Mucosa of descending colon (tissue), 1 donor: ENCODE measurements around a stretch of chr2.

GRCh38 chr2:43996101-43996738, 431 bp upstream of the LRPPRC start:
- PRO-cap = bidirectional peak, plus-strand start at chr2:43996335, minus-strand start at chr2:43995989

DNA sequence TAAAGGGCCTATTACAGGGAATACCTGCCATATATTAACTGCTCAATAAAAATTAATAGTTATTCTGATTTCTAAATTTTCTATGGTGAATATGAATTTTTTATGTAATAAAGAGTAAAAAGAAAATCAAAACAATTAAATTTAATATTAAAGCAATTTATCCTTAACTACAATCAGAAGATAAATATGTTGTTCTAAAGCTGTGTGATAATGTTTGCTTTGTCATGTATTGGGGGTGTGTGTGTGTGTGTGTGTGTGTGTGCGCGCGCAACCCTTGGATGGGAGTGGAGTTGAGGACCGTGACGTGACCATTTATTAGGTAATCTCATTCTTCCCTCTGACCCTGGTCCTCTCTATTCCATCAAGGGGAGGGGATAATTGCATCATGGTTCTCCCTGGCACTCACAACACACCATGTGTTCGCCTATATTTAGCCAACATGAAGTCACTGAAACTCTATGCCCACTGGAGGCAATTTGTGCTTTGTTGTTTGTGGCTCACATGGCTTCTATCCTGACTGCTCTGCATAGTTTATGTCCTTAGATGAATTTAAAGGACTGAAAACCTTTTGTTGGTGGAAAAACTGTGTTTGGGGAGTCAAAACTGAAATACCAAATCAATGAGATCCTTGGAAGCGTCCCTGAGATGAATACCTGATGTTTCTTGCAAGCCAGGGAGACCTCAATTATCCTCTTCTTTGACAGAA, 79.7 kb upstream of the LRPPRC start:
- PRO-cap = no peak

DNA sequence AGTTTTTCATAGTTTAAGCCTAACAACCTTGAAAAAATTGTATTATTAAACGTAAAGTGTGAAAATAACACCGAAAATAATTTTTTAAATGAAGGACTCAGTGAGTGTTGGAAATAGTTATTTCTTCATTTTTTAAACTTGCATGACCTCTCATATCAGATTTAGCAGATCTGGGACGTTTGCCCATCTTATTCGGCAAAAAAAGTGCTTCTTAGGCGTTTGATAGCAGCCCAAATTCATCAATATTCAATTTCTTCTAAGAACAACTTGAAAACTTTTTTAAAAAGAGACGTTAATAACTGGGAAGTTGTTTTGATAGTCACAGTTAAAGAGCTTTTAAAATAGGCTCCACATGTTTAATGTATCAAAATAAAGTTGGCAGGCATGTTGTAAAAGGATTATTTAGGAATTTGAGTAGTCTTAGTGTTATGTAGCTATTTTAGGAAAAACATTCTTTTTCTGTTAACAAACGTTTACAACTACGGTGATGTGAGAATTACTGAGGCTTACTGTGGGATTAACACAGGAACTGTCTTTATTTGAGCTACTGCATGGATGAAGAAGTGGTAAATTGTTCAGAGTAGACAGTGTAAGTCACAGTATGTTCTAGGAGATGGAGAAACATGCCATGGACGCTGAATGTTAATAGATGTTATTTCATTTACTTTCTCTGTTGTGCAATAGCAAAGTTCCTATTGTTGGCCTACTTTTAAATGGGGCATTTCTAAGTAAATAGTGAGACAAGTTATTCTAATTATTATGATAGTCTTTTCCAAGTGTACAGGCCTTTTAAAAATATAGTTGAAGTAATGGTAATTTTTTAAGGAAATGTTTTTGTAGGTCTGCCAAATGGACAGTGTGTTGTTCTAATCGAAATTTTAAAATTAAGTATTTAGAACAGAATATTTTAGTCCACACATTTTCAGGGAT, 1.6 kb downstream of the PPM1B start:
- PRO-cap = no peak

GRCh38 chr2:44217823-44218382, 49.2 kb downstream of the PPM1B start:
- PRO-cap = no peak

DNA sequence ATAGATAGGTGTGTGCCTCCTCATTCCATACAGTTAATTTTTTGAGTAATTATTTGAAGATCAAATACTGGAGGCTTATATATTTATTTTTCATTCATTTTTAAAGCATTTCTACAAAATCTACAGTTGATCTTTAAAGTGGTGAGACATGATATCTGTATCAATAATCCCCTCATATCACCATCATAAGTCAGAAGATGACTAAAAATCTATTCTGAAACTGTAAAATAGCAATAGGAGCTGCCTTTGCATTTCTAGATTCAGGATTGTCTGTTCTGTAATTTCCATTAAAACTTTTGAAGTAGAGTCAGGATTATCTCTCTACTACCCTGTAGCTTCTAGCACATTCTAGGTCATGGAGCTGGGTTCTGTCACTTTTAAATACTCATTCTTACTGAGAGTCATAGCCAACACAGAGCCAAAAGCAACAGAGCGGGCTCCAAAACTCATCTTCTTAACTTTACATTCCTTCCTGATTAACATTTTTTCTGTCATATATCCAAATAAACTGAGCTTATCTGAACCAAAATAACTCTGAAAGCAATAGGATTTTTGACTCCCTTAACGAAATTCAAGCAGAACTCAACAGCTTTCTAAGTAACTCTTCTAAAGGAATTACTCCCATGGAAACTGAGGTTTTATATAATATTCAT, 13.0 kb downstream of the PREPL start:
- PRO-cap = no peak

DNA sequence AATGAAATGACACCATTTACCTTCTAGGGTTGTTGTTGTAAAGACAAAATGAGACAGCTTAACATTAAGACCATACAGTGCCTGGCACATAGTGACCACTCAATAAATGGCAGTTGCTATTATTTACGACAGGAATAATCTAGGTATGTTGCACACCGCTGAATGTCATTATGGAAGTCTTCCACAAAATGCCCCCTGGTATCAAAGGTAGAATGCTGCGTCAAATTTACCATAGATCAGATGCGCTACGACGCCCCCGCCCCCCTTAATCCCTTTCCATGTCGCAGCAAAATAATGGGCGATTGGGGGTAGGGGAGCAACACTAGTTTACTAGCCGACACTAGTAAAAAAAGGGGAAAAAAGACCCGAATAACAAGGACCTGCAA, 617 bp downstream of the PREPL start:
- PRO-cap = no peak

DNA sequence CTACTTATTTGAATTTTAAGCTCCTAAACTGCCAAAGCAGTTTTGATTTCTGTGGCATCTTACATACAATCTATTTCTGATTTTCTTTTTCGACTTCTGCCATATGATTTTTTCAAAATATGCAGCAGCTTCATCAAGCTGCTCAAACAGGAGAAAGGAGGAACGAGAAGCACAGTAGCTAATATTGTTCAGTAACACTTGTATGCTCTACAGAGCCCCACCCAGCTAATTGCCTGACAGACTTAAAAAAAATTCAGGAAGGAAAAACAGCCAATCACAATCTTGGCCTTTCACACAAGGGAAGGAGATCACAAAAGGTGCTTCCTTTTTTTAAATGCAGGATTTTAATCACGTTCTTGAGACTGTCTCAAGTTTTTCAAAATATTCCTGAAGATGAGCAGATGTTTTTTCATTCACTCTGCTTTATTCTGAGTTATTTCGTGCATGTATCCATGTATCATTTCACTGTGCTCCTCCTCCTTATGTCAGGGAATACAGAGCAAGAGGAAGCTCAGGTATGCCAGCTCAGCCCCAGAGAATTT, 233.2 kb upstream of the SIX3 start:
- PRO-cap = unidirectional peak, plus-strand start at position 293 of the sequence

GRCh38 chr2:44806504-44806794, 135.1 kb upstream of the SIX3 start:
- PRO-cap = no peak

GRCh38 chr2:45134541-45135204, 125.4 kb upstream of the SIX2 start:
- PRO-cap = no peak

DNA sequence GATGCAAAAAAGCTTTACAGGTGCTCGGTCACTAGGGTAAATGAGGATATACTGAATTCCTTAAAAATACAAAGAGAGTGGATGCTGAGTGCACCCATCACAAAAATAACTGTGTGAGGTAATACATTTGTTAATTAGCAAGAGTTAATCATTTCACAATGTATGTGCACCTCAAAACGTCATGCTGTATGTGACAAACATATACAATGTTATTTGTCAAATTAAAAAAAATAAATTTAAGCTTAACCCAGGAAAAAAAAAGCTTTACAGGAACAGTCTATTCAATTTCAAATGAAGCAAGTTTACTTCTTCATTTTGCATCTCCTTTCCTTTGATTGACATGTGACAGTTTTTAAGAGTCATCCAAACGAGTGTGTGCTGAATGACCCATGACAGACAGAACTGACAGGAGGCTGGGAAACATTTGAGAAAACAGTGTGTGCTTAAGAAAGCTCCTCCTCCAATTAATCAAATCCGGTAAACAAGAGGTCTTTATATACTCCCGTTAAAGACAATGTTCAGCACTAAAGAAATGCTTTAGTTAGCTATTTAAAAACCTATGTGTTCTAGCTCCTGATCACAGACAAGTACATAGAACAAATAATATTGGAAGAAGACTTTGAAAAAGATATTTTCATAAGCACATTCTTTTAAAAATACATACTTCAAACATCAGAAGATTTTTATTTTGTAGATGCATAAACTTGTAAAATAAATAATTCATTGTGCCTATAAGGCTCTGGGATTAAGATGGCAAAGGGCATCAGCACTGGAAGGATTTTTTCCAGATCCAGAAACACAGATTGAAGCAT, 177.7 kb downstream of the SRBD1 start:
- PRO-cap = no peak

DNA sequence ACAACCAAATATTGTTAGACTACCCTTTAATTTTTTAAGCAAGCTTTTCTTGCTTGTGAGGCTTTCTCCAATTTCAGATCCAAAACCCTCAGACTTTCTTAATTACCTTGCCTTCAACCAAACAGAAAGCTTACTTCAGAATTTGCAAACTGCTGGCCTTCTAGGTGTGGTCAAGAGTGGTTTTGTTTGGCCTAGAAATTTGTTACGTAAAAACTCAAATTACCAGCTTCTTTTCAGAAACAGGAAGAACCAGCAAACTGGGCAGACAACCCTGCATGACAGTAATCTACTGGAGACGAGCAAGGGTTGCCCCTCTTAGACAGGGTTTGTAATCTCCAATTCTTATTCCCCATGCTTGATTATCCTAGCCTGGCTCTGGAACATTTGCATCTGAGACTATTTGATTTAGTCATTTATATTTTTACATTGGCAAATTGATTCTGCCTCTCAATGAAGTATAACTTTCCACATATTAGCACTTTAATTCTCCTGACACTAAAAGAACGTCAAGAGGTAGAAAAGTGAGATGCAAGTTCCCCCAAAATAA, 27.0 kb downstream of the SRBD1 start:
- PRO-cap = no peak

GRCh38 chr2:45693148-45693845, 41.8 kb downstream of the PRKCE start:
- PRO-cap = no peak

GRCh38 chr2:45722960-45723528, 71.6 kb downstream of the PRKCE start:
- PRO-cap = no peak

DNA sequence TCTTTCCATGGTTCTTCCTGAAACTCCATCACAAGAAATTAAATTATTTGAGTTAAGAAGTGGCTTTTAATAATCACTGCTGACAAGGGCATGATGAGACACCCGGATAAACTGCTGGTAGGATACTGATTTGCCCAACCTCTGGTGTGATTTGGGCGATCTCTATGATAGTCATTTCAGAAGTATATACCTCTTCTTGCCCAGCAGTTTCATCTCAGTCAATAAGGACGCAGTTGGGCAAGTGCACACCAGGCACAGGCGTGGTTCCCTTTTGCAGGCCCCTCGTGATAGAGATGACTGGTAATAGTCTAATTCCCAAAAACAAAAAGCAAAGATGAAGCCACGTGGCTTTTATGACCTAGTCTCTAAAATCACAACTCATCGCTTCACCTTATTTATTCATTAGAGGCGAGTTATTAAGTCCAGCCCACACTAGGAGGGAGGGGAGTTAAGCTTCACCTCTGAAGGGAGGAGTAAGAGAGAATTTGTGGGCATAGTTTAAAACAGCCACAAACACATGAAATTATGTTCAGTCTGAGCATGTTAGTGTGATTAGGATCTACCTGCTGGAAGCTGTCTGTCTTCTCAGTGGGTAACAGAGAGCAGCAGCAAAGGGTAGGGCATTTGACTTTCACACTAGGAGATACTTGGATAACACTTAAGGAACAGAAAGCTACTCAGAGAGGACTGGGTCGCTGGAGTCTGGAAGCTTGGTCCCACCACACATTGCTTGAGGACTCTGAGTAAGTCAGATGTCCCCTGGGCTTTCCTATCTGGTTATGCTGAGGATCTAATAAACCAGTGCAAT, 246.5 kb downstream of the PRKCE start:
- PRO-cap = no peak

- PRO-cap = no peak
These were observed 275.3 kb downstream of the PRKCE start for GRCh38 chr2:45926575-45927453.

DNA sequence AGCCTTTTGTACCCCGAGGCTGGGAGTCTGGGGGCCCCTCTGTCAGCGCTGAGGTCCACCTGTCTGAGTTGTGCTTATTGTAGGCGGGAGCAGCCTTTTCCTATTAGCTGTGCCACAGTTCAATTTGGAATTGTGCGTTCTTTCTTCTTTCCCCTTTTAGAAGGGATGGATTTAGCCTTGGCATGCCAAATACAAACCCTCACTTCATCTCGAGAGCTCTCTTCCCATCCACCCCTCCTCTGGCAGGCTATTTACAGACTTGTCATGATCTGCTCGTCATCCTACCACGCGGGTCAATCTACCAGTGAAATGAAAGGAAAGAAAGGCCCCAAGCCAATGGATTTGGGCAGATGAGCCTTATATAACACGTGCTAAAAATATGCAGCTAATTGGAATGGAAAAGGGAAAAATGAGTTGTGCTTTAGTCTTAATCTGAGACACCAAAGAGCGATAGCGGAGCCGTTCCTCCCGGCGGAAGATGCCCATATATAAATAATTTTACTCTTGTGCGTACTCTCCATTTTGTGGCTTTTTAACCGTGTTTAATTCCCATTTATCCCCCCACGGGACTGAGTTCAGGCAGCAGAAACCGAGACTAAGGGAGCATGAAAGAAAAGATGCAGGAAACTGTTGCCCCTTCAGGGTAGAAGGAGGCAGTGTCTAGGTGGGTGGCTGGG, 277.5 kb downstream of the PRKCE start:
- PRO-cap = no peak

- PRO-cap = no peak
These were observed 287.6 kb downstream of the PRKCE start for GRCh38 chr2:45938775-45939677.

DNA sequence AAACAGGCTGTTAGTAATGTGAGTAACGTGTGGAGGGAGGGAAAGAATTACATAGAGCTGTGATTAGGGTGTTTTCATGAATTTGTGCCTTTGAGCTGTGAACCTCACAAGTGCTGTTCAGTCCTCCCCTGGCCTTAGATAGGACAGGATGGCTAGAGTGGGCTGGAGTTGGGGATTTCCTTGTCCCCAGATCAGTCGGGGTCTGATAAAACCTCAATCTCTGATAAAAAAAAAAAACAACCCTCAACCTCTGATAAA, 297.0 kb upstream of the EPAS1 start:
- PRO-cap = no peak

DNA sequence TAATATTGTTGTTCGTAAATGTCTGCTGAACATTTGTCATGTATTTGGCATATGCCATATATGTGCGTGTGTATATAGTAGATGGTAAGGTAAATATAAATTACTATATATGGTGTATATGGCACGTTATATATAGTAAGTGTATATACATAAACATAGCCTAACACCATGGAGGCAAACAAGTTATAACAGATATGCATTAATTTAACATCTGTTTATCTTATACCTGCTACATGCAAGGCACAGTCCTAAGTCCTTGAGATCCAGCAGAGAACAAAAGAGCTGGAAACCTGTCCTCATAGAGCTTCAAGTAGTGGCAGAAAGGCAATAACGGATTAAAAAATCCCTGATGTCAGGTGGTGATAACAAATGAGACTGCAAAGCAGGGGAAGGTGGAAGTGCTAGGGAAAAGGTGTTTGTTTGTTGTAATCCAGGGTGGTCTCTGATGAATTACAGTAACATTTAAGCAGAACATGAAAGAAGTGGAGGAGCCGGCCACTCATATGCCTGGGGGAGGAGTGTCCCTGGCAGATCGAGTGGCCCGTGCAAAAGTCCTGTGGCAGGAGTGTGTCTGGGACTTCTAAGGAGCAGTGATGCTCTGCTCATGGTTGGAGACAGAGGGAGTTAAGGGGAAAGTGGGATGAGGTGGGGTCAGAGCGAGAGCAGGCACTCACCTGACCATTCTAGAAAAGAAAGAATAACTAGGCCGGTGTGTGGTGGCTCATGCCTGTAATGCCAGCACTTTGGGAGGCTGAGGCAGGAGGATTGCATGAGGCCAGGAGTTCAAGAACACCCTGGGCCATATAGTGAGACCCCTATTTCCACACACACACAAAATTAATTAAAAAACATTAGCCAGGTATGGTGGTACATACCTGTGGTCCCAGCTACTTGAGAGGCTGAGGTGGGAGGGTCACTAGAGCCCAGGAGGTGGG, 261.4 kb upstream of the EPAS1 start:
- PRO-cap = no peak

DNA sequence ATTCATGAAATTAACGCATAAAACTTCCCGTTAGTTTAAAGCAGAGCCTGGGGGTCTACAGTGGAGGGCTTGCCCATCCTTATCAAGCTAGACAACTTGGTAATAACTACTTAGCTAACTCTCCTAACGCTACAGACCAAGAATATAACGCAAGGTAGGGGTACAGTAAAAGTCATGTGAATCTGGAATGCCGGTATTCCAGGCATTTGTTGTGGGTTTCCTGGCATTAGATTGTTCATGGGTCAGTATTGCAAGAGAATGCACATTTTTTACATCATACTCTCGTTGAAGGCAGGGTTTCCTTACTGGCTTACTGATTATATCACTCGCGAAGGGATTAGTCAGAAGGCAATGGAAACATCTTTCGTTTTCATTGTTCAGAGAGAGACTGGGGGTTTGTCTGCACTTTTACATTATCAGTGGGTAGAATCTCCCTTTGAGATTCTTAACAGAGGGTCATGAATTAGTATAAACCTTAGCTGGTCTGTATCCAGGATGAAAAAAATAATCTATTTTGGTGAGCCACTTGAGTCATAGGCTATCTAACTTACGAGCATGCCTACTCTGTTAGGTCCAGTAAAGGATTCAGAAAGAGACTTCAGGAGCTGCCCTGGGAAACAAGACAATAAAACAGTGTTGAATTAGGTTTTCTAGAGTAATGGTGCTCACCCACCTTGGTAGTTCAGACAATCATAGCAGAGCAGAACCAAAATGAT, 229.4 kb upstream of the EPAS1 start:
- PRO-cap = no peak